Measurements from ENCODE around the genes RASAL3, CYP4F8, CYP4F12, FAM32A and SLC35E1.

GRCh38 chr19:15432537-15433617, 14.1 kb upstream of the AKAP8L start:
- PRO-cap = bidirectional peak, plus-strand start at chr19:15432834, minus-strand start at chr19:15432685; bidirectional peak, plus-strand start at chr19:15433414, minus-strand start at chr19:15433310

- PRO-cap = no peak
These were observed at the start of gene RASAL3 for GRCh38 chr19:15463592-15464904. RASAL3 (minus strand) TSS chr19:15464544.

DNA sequence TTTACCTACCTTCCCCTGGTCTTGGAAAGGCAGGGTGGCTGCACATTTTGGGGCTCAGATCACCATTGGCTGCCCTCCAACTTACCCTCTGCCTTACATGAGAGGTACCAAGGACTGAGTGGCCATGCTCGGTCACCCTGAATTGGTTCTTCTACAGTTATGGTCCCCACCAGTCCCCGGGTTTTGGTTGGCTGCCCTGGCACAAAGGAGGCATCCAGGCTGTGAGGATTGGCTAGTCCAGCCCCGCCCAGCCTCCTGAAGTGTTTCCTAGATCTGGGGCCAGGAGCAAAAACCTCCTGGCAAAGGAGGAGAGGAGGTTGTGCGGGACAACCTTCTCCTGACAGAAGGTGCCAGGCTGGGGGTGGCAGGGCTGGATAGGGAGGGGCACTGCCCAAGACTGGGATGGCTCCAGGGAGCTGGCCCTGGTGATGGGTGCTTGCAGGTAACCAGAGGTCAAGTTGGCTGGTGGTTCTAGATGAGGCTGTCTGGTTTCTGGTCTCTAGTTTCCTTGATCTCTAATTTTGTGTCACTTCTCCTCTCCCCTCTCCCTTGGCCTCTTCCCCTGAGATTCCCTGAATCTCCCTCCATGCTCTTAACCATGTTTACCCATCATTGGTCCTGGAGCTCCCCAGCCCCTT, at the start of gene CYP4F8:
TSS of gene CYP4F8 (plus strand) at position 285 of the 638 bp plus-strand sequence.
- PRO-cap = no peak

DNA sequence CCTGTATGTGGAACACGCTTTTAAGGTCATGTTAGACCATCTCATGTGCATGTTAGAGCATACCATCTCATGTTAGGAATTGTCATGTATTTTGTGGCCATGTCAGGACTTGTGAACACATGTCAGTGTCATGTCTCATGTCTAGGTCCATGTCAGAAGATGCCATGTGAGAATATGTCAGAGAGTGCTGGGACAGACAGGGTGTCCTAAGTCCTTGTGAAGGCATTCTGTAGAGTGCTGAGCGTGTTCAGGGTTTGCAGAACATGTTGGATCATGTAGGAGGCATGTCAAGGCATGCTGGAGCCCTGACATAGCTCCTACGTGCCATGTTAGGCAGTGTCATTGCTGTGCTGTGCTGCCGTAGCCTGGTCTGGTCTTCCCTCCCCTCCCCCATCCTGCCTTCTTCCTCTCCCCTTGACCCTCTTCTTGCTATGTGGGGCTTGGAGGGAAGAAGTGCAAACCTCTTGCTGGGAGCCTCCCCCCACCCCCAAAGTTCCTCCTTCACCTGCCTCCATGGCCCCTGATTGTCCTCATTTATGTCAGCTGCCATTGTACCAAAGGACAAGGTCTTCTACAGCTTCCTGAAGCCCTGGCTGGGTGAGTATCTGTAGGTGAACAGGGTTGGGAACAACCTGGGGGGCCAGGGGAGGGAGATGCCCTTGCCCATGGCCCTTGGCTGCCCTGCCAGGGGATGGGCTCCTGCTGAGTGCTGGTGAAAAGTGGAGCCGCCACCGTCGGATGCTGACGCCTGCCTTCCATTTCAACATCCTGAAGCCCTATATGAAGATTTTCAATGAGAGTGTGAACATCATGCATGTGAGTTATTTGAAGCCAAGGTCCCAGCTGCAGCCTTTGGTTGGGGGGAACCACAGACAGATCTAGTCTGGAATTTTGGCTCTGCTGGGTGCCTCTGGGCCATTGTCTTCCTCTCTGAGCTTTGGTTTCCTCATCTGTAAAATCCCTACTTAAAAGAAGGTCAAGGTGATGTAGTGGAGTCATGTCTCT, 6.1 kb downstream of the CYP4F3 start:
- PRO-cap = no peak

DNA sequence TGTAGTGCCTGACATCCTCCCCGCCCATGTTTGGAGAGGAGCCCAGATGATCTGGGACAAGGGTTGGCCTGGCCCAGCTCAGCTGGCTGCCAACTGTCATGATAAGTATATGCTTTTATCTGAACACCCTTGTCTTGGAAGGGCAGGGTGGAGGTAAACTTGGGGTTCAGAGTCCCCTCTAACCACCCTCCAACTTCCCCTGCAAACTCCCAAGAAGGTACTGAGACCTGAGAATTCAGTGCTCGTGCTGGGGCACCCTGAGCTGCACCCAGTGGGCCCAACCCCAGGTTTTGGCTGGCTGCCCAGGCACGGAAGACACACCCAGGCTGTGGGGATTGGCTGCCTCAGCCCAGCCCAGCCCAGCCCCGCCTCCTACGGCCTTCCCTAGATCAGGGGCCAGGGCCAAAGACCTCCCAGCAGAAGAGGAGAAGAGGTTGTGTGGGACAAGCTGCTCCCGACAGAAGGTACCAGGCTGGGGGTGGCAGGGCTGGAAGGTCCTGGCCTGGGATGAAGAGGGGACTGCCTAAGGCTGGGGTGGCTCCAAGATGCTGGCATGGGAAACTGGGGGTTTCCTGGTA, at the start of gene CYP4F12:
TSS of gene CYP4F12 (plus strand) at position 416 of the 578 bp plus-strand sequence.
- PRO-cap = bidirectional peak, plus-strand start at position 416 of the sequence, minus-strand start at position 285 of the sequence

DNA sequence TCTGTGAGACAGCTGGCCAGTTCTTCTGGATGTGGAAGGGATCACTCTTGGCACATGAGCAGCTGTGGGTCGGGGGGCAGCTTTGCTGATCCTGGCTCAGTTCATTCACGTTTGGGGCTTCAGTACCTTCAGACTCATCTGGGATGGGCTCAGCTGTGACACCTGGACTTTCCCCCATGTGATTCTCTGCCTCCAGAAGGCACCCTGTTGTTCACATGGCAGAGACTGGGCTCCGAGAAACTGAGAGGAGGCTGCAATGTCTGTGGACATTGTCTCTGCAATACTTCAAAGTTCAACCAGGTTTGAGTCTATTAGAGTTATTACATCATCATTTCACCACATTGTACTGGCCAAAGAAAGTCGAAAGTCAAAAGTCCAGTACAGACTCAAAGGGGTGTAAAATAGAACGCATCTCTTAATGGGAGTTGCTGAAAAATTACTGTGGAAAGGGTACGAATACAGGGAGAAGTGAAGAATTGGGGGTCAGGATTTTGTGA, 8.0 kb downstream of the CYP4F12 start:
- PRO-cap = no peak

DNA sequence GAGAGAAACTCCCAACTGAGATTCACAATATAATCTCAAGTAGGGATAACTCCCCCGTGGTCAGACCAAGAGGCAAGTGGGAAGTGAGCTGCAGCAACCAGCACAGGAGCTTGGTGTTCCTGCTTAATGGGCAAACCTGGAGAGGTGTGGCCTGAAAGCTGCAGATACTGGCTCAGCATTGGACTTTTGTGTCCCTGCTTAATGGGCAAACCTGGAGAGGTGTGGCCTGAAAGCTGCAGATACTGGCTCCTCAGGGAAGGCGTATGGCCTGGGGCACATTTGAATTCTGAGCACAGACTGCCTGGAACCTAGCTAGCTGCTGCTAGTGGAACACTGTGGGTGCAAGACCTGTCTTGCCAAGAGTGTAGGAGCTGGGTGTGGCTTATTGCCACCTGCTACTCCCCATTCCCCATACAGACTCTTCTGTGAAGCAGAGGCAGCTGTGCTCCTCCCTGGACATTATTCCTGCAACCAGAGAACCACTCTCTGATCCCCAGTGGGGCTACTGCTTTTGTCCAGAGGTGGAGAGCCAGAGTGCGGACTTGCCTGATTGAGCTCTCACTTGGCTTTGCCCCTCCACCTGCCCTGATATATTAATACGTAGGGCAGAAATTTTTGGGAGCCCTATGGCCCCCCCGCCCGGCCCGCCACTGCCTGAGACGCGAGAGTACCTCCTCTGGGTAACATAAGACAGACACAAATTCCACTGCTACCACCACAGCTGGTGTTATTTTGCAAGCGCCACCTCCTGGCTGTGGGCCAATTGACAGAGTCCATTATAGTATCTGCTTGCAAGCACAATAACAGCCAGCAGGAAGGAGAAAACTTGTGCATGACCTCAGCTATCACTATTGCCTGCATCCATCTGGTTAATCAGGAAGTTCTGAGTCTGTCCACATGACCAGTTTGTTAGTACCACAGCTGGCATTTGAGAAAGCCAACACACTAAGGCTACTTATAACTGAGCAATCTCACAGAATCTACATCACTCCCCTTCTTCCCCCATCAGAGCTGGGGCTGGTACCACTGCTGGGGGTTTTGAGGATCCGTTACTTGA, 25.5 kb upstream of the OR10H2 start:
- PRO-cap = no peak

- PRO-cap = no peak
These were observed 26.5 kb downstream of the CYP4F2 start for GRCh38 chr19:15871301-15871913.

GRCh38 chr19:16041585-16042030, 34.7 kb upstream of the TPM4 start:
- PRO-cap = no peak

DNA sequence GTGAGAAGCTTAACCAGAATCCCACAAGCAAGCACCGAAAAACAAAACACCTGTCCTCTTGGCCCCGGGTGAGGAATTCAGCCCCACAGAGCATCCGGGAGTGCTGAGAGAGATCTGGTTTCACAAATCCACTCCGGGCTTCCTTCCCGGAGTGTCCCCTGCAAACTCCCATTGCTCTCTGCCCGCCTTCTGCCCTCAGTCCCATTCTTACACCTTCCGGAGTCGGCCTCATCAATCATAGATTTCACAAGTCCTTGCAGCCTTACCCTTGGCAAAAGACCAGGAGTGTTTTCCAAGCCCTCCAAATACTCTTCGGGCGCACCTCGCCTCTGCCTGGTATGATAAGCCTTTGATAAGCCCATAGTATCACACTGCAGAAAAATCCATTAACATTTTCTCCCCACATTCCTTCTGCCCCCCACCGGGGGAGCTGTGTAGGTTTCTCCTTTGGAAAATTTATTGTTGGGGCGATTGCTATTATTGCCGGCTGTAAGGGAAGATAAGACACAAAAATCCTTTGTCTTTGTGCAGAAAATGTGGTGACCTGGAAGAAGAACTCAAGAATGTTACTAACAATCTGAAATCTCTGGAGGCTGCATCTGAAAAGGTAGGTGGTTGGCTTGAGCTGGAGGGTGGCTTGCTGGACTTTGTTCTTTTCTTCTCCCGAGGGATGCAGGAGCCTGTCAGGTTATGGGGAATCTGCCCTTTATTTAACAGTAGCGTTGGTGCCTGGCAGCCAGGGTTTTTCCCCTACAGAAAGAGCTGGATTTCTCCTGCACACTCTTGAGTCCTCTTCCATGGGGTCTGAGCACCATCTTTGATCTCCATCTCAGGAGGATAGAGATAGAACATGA, 12.4 kb downstream of the TPM4 start:
- PRO-cap = no peak

- PRO-cap = no peak
These were observed 16.8 kb upstream of the RAB8A start for GRCh38 chr19:16094666-16095476.

- PRO-cap = no peak
These were observed 13.6 kb downstream of the RAB8A start for GRCh38 chr19:16125188-16125696.

DNA sequence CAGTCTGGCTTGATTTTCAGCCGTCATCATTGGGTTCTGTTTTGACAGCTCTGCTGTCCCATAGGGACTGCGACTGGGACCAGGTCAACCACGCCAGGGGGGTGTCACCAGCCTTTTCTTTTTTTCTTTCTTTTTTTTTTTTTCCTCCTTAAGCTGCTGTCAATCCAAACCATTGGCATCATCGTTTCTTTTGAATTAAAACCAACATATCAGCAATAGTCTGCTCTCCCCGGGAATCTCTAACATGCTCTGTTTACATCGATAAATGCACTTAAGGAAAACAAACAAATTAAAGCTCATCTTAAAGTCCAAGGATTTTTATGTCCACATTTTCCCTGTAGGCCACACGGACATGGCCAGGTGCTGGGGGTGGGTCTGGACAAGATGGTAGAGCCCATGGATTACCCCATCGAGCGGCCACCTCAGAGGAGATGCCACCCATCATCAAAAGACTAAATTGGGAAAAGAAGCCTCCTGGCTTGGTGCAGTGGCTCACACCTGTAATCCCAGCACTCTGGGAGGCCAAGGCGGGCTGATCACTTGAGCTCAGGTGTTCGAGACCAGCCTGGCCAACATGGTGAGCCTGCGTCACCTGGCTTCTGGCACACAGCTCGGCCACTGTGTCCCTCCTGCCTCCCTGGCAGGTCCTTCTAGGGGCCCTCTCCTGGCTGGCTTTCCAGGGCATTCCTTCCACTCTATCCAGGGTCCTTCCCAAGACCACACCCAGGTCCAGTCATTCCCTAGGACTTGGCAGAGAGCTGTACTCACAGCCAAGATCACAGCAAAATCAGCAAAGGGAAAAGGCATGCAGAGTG, 10.0 kb upstream of the HSH2D start:
- PRO-cap = no peak

- PRO-cap = bidirectional peak, plus-strand start at chr19:16185413, minus-strand start at chr19:16185214
These were observed at the start of gene FAM32A for GRCh38 chr19:16184909-16185651. FAM32A (plus strand) TSS chr19:16185410.

GRCh38 chr19:16326275-16326829, 1.7 kb downstream of the KLF2 start:
- PRO-cap = no peak

- PRO-cap = no peak
These were observed 3.1 kb downstream of the KLF2 start for GRCh38 chr19:16327525-16328307.

- PRO-cap = no peak
These were observed 20.8 kb downstream of the KLF2 start for GRCh38 chr19:16345364-16345836.

- PRO-cap = no peak
These were observed 41.9 kb downstream of the KLF2 start for GRCh38 chr19:16366239-16367158.

DNA sequence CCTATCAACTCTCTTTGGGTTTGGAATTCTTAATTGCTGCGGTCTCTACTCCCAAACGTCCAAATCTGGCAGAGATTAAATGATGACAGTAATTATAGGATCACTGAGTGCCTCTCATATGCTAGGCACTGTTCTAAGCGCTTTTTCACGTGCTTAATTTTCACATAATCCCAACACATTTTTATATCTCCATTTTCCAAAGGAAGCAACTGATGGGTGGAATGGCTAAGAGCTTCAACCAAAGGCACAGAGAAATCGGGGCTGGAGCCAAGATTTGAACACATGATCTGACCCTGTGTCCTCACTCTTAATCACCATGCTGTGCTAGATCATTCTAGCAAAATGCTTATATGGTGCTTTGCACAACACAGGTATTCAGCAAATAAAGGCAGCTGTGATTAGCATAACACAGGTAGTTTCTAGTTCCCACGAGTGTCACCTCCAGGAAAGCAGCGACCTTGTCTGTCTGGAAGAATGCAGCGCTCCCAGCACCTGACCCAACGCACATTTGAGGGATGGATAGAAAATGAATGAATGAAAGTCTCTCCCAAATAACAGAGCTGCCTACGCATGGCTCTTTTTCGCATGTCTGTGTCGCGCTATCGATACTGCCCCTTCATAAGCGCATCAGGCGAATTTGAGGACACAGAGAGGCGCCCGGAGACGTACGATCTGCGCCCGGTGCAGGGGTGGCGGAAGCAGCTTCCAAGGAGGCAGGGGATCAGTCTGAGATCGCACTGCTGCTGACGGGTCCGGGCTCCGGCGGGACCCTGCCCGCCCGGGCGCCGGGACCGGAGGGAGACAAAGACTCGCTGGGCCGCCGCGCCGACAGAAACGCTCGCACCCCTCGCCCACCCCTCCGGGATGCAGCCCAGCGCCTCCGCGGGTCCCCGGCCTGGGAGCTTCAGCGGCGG, 777 bp downstream of the EPS15L1 start:
- PRO-cap = no peak

DNA sequence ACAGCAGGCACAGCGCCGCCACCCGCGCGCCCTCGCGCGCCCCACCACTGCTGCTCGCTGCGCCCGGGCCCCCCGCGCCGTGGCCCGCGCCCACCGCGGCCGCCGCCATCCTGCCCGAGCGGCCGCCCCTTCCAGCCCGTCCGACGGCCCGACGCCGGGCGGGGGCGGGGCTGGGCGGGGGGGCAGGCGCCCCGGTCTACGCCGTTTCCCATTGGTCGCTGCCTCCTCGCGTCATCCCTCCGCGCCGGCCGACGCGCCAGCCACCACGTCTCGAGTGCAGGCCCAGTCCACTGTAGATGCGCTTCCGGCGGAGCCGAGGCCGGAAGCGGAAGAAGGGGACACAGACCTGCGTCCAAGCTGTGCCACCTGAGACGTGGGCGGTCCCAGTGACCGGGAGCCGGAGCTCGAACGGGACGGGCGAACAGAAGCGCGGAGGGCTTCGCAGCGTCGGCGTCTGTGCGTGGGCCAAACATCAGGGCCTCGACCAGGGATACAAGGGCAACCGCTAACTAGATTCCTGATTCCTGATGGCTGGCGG, at the start of gene SLC35E1:
TSS of gene SLC35E1 (minus strand) at position 160 of the 538 bp plus-strand sequence.
- PRO-cap = bidirectional peak, plus-strand start at position 295 of the sequence, minus-strand start at position 142 of the sequence